Progenitor cell of endocrine pancreas (in vitro differentiated cells): ENCODE measurements around the genes CPB1 and COMMD2.

- PRO-cap: no peak
Measured at GRCh38 chr3:148600834-148601432, 96.8 kb upstream of the AGTR1 start.

DNA sequence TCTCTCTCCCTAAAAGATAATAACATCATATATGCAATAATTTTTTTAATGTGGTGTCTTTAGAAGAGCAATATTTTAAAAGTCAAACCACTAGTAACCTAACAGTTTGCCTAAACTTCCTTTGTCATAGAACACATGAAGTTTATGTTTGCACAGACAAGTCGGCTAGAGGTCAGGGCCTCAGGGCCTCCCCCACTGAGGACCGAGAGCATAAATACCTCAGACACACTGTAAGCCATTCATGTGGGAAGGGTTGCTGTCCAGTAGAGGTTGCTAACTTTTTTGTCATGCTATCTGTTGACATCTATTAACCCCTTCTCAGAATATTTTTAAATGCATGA lies 33.3 kb upstream of the CPB1 start:
- PRO-cap: no peak

DNA sequence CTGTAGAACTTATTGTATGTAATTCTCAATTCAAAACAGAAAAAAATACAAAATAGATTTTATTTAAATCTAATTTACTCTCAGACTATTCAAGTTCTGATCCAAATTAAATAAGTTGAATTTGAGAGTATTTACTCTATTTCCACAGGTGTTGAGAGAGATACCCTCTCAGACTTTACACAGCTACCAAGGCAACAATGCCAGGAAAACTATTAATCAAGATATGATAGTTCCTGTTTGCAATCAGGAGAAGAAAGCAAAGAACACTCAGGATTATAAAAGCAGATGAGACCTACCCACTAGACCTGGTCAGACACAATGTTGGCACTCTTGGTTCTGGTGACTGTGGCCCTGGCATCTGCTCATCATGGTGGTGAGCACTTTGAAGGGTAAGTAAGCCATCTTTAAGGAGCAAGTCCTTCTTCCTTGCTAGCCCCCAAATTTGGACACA lies at the start of gene CPB1:
Gene CPB1, plus strand, starts transcription at position 306 of the 451 bp plus-strand sequence.
- PRO-cap: no peak

GRCh38 chr3:149340591-149340982 lies 7.2 kb upstream of the TM4SF18 start:
- PRO-cap: no peak

DNA sequence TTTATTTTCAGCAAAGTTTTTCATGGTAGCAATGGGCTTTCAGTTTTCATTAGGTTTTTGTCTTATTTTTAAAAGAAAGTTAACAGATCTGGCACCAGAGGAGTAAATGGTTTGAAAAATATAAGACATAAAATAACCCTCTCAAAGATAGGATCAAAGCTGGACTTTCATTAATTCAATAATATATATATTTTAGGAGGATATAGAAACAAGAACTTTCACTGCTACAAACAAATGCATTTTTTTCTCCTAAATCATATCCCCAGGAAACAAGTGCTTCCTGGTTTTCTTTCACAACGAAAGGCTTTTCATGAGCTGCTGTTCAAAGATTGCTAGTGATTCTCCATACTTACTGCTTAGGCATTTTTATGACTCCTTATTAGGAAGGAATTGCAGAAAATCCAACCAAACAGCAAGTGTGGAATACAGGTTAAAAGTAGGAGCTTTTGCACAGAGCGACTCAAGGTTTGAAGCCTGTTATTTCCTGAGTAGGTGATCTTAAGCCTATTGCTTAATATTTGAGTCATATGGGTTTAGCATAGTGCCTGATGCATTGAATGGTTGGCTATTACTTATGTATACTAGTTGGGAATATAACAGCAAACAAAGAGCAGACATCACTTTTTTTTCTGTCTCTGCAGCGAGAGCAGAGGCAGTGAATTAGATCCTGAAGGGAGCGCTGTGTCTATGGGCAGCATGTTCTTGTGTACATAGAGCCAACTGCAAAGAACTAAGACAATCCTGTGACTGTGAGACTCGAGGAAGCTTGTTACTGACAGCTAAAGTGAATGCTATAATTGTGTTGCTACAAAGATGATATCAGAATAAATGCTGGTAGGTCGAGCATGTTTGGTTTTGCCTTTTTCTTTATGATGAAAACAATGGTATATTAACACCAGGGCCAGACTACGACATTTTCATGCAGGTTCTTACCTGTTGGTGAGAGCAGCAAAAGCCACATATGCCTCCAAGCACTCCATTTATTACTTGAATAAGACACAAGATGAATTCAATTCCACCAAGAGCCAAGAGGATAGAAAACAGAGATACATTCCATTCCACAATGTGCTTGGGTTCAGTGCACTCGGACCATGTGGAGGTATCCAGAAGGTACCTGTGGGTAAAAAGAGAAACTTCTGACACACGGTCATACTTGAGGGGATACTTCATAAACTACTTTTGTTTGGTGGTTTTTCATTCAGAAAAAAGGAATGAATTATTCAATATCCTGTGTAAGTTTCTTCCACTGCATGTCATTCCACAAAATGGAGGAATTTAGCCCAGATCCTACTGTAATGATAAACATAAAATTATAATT lies 6.2 kb downstream of the TM4SF1 start:
- PRO-cap: no peak

GRCh38 chr3:149404635-149405025 lies 27.2 kb upstream of the TM4SF1 start:
- PRO-cap: no peak

- PRO-cap: no peak
Measured at GRCh38 chr3:149554585-149555237, 80.2 kb downstream of the TM4SF4 start.

DNA sequence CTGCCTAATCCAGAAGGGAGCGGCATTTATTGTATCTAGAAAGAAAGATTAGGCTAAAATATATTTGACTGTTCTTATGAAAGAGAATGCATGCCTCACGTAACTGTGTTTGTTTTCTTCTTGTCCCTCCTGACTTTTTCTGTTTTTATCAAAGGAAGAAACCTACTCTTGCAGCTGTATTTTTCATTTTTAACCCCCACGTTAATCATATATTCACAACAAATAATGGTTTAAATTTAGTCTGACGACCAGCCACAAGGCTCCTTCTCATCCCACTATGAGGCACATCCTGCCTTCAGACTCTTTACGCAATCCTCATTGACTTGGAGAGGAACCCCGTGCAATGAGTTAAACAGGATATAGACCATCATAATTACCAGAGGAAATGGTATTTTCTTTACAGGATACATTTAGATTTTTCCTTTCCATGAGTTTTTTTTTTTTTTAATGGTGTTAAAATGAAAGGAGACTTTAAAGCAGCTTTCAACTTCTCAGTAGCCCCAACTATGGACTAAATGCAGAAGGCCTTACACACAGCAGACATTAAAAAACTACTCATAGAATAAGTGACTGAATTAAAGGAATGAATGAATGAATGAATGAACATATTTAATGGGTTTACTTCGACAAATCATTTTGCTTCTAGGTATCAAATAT lies 68.5 kb downstream of the WWTR1 start:
- PRO-cap: no peak

DNA sequence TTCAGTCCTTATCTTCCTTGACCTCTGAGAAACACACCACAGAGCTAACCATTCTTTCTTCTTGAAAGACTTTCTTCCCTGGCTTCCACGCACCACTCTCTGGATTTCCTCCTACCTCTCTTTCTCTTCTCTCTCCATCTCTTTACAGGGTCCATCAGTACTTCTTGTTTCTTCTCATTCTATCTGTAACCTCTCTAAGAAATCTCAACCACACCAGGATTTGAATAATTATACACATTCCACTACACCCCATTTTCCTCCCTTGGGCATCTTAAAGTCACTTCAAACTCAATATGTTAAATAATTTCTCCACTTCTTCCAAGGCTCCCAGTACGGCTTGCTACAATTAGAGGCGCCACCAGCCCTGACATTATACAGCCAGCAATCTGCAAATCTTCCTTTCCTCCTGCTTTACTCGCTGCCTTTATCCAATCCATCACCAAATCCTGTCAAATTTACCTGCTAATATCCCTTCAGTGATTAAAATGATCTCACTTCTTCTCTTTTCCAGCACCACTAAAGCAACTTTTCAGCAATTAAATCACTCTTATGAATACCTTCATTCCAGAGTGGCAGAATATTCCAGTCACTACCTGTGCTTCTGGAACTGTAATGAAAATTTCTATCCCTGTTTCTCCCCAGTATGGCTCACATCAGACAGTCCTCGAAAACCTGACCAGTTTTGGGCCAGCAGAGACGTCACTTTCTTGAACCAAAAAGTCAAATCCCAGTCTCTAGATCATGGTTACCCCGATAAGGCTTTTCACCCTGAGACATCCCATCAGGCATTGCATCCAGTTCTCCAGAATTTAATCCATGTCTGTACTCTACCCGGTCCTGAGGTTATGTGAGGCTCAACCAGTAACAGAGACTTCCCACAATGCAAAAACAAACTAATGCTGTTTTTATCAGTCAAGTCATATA lies 13.8 kb downstream of the WWTR1 start:
- PRO-cap: no peak

GRCh38 chr3:149751796-149753080 lies at the start of gene COMMD2:
COMMD2 (minus strand) TSS chr3:149752489.
- PRO-cap: bidirectional peak, plus-strand start at chr3:149752280, minus-strand start at chr3:149752210; bidirectional peak, plus-strand start at chr3:149752635, minus-strand start at chr3:149752489

- PRO-cap: no peak
Measured at GRCh38 chr3:149958323-149958724, 12.4 kb downstream of the PFN2 start.

GRCh38 chr3:150050448-150051061 lies 79.9 kb upstream of the PFN2 start:
- PRO-cap: no peak

DNA sequence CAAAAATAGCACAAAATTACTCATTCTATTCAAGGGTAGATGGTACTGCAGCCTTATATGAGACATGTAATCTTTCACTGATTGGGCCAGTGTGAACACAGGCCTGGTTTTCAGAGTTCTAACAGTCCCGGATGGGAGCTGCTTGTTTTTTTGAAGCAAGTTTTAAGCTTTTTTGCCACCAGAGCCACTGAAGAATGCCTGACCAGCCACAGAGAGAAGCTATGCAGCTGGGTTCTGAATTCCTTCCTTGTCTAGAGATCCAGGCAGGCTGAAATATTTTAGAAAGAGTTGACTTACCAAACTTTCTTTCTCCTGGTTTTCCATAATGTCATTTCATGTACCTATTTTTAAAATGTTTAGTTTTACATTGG lies 172.2 kb upstream of the TSC22D2 start:
- PRO-cap: no peak

GRCh38 chr3:150253261-150254069 lies 154.6 kb upstream of the TSC22D2 start:
- PRO-cap: no peak

DNA sequence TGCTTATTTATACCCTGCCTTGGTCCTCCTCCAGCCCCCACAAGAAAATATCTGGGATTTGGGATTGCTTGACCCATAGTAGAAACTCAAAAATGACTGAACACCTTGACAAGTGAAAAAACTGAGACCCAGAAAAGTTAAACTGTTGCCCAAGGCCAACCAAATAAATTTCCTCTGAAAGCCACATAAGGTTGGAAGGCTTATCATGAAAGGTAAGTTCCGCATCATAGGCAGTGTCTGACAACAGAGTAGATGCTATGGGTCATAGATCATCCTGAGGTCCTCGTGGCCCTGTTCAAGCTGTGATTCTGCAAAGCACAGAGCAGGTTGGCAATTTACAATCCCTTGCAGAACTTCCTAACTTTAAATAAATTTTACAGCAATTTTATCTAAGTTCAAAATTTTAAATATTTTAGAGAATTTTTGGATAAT lies 140.8 kb upstream of the TSC22D2 start:
- PRO-cap: no peak

DNA sequence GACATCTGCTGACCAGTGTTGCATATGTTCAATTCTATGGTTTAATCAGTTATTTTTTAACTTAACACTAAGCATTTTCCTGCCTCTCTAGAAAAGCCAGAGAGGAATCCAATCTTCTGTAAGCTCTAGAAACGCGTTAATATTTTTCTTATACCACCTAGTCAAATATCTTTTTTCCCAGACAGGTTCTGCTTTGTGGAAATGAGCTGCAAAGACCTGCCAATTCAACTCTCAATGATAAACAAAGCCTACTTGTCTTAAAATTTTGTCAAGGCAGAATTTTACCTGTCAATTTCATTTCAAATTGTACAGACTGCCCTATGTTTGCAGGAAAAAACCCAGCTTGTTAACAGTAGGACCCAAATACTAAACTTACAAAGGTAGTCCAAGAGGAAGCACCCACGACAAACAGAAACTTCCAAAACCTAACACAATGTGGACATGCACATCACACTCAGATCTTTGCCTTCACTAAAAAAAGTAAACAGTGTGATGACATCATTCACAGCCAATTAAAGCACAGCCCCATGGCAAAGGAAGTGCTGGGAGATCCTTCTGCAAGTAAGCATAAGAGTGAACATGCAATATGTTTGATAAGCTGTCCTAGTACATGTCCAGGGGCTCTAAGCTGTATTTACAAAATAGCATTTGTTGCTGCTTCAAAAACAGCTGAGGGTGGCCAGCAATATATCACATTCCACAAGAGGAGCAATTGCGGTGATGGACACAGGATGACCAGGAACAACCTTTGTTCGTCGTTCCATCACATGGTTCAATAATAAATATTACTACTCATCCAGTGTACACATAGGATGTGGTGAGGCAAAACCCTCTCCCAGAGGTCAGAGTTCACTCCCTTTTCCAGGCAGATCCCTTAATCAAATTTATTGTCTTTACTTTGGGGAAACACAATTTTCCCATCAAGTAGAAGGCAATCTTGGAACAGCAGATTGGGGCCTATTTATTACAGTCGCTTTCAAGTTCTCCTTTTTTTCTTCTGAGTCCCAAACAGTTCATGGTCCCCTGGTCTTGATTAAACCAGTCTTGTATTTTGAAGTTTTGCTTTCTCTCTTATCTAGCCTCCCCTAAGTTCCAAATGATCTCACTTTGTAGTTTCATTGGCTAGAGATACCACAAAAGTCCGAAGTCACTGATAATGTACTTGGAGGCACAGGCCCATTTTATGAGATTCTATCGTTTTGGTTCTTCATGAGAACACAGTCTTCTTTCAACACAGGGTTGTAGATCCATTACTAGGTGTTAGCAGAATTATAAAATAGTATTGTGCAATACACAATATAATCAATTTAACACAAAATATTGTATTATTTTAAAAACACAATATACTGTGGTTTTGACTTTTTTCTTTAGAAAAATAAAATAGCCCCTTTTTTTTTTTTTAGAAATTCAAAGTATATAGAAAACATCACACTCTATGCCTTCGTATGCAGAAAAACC lies 139.1 kb upstream of the TSC22D2 start:
- PRO-cap: no peak

DNA sequence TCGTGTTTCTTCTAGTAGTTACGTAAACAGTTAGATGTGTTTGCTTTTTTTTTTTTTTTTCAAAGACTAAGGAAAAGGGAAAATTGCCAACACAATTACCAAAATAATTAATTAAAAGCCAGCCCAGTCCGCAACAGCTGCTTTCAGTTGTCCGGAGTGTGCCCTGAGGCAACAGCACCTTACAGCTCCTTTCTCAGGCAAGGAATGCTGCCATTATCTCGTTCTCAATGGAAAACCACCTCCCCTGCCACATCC lies 129.2 kb upstream of the TSC22D2 start:
- PRO-cap: no peak

- PRO-cap: no peak
Measured at GRCh38 chr3:150385262-150385864, 22.7 kb upstream of the TSC22D2 start.

GRCh38 chr3:150407007-150407589 lies 1.0 kb upstream of the TSC22D2 start:
- PRO-cap: no peak

GRCh38 chr3:150428905-150429501 lies 20.9 kb downstream of the TSC22D2 start:
- PRO-cap: no peak